ENCODE results near the genes CDY2A and HSFY1.

DNA sequence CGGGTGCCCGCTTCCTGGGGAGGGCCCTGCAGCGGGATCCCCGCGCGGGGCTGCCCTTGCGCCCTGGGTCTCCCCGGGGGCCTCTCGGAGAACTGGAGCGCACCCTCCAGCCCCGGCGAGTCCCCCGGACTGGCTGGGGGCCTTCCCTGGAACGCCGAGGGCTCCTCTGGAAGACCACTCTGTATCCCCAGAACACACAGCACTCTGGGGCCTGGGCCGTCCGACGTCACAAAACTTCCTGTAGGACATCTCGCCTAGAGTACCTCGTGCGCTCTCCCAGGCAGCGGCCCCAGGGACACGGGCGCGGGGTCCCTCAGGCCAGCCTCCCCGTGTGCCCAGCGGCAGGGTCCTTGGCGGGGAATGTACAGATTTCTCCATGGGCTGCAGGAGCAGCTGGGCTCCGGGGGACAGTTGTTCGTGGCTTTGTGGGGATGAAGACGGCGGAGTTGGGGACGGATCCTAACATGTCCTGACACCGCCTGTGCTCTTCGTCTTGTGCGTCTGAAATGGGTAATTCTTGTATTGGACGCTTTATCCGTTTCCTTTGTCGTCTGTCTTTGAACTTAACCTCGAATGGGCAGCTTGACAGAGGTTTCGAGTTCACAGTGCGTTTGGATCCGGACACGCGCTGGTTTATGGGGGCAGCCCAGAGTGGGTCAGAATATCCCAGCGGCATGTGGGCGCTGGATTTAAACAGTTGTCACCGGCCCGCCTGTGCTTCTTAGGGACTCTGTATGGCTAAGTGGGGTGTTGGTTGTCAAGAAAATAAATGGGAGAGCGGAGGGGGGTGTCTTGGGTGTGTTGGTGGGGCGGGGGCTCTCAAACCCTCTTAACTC lies 363.2 kb upstream of the AMELY start:
- PRO-cap: no peak

DNA sequence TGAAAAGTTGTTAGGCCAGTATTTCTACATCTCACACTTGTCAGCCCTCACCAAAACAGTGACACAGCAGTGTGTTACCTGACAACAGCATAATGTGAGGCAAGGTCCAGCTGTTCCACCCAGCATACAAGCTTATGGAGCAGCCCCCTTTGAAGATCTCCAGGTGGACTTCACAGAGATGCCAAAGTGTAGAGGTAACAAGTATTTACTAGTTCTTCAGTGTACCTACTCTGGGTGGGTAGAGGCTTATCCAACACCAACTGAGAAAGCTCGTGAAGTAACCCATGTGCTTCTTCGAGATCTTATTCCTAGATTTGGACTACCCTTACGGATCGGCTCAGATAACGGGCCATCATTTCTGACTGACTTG lies 469.4 kb upstream of the TSPY4 start:
- PRO-cap: no peak

DNA sequence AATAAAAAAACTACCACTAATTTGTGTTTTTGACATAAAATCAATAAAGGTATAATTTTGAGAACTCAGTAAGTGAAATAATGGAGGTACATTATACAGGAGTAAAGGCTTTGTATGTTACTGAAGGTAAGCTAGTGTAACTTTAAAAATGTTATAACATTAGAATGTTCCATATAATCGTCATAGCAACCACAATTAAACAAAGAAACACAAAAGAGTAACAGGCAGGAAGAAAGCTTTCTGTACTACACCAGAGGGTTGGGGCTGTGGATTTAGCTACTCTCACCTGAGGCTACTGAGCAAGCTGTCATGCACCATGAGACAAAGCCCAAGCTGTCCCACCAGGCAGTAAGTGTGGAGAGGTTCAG lies at the start of gene CDY2A:
TSS of gene CDY2A (plus strand) at position 218 of the 368 bp plus-strand sequence.
- PRO-cap: no peak

- PRO-cap: no peak
Measured at GRCh38 chrY:18546371-18547001, at the start of gene HSFY1. TSS of gene HSFY1 (plus strand) at chrY:18546720.

DNA sequence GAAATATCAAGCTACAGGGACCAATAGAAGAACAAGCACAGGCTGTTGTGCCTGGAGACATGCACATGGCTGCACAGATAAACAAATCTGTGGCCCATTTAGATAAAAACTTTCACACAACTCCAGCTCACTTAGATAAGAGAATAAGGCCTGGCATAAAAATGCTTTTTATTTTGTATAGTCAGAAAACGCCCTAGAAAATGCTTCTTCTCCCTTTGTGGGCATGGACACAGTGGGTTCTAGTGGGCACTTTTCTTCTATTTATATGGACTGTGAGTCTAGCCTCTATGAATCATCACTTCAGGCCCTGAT lies 421.8 kb downstream of the KDM5D start:
- PRO-cap: no peak

GRCh38 chrY:19816173-19816636 lies 71.7 kb upstream of the KDM5D start:
- PRO-cap: no peak

DNA sequence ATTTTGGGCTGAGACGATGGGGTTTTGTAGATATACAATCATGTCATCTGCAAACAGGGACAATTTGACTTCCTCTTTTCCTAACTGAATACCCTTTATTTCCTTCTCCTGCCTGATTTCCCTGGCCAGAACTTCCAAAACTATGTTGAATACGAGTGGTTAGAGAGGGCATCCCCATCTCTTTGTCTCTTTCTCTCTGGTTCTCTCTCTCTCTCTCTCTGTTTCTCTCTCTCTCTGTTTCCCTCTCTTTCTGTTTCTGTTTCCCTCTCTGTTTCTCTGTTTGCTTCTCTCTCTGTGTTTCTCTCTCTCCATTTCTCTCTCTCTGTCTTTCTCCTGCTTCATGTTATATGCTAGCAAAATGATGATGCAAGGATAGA lies 158.8 kb upstream of the RBMY1B start:
- PRO-cap: no peak